Measurements from ENCODE around the genes TTC21A and SLC25A38.

DNA sequence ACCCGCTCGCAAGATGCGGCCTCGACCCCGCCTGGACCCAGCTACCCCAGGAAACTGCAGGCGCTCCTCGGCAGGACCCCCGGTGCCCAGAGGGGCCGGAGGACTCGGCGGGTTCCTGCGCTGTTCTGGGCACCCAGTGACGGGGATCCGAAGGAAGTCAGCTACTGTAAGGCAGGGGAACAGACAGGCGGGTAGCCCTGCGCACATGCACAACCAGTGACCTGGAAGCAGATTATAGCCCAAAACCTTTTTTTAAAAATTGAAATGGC is 478 bp downstream of the XYLB start:
- PRO-cap, 3 experiments = peak in 2 of 3 experiments; most common minus-strand start position 138 of the sequence (in 2)
- RAMPAGE, long total RNA, 4 experiments = no peak in any of the 4 experiments
- RRBS = under 1% methylated on average over 5 of the region's 16 CpGs

- PRO-cap, 3 experiments = no peak in any of the 3 experiments
- RAMPAGE, long total RNA, 4 experiments = no peak in any of the 4 experiments
- RRBS = no CpG with 5 or more reads among the region's 17 CpGs
Observed at GRCh38 chr3:38347398-38347878, 853 bp downstream of the XYLB start.

DNA sequence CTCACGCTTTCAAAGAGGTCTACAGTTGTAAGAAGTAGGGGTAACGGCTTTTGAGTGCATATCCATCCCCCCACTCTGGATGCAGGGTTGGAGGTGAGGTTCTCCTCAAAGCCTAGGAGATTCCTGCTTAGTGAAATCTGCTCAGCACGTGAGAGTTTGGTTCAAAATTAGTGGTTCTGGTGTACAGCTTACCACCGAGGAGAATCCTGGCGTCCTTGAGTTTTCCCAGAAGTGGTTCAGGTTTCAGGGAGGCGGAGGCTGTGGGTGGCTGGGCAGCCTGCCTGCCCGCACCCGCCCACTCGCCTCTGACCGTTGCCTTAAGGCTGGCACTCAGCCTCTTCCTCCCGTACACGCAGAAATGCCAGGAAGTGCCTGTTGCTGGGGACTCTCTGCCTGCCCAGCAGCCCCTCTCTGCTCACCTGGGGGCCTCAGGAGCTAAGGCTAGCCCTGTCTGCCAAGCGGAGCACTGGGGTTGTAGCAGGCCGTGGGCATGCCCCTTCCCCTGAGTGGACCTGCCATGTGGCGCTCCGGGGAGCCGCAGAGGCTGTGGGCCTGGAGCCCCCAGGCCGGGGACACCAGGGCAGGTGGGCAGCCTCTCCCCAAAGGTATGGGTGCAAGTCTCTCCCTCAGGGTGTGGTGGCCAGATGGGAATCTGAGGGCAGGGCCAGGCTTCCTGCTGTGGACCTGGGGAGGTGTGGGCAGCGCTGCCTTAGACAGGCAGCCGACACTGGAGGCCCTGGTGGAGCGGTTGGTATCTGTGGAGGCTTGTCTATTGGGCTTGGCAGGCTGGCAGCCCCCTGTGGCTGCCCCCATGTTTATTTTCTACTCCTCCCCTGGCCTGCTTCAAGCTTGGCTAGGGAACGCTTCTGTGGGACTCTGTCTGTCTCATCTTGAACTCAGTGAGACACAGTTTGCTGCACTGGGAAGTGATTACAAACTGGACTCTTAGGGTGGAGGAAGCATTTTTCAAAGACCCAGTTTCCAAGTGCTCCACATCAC is 5.7 kb downstream of the ACVR2B start:
- PRO-cap, 3 experiments = peak in 3 of 3 experiments; most common plus-strand start position 355 of the sequence (in 3); most common minus-strand start position 233 of the sequence (in 3)
- RAMPAGE, long total RNA, 4 experiments = start-site peak on the plus strand in 1 of 4 experiments, centred at position 365 of the sequence, 38 reads per replicate
- RRBS = 7% methylated on average over 3 of the region's 22 CpGs

DNA sequence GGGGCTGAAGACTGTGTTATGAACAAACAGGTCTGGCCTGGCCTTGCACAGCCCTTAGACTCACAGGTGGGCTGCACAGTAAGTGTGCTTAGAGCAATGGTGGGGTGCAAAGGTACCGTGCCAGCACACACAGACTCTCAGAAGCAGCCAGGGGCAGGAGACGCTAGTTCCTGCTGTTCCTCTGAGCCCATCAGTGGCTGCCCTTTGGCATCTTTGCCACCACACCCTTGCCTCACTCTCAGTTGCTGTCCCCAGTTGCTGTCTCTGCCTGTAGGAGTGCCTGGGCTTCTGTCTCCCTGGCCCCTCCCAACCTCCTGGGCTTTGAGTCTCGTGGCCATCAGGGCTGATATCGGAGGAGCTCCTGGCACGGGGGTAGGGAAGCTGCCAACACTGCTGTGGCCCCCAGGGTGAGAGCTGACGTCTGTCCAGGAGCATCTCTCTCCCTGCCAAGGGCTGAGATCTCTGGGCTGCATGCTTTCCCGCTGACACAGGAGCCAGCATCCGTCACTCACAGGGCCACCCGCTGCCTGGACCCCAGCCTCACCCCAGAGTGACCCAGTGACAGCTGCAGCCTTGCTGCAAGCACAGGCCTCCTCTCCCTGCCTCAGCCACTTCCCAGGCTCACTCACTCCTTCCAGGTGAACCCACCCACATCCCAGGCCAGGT is 47.4 kb downstream of the EXOG start:
- PRO-cap, 3 experiments = no peak in any of the 3 experiments
- RAMPAGE, long total RNA, 4 experiments = no peak in any of the 4 experiments
- RRBS = no CpG with 5 or more reads among the region's 9 CpGs

DNA sequence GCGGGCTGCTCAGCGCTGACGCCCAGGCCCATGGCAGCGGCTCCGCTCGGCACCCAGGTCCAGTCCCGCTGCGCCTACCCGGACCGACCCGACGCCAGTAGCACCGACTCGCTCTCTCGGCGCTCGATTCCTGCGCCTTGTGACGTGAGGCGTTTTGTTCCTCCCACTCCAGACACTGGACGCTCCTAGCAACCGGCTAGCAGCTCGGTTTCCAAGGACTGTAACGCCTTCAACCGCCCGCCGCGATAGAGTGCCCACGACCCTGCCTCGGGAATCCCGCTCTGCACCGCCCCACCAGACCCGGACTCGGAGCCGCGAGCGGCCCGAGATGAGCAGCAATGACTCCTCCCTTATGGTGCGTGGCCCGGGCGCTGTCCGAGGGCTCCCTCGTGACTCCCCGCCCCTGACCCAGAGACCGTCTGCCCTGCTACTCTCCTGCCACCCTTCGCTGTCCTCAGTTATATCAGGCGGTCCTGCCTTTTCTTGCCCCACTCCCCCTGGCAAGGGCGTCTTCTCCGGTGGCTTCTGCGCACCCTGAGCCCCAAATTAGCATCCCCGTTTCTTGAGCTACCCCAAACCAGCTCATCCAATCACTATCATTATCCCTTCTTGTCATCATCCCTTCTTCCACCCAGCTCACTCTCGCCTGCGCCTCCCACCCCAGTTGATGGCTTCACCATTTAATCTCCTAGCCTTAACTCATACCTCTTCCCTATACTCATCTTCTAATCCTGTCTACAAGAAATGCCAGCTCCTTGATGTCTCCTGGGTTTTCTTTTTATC is at the start of gene TTC21A:
TSS of gene TTC21A (plus strand) at position 171 of the 783 bp plus-strand sequence.
- PRO-cap, 3 experiments = peak in 3 of 3 experiments; most common plus-strand start position 411 of the sequence (in 2); most common minus-strand start position 91 of the sequence (in 2)
- RAMPAGE, long total RNA, 4 experiments = start-site peak on the minus strand in 4 of 4 experiments, centred at positions 74 to 99 of the sequence, 46 to 266 reads per replicate
- RRBS = under 1% methylated on average over 15 of the region's 53 CpGs

DNA sequence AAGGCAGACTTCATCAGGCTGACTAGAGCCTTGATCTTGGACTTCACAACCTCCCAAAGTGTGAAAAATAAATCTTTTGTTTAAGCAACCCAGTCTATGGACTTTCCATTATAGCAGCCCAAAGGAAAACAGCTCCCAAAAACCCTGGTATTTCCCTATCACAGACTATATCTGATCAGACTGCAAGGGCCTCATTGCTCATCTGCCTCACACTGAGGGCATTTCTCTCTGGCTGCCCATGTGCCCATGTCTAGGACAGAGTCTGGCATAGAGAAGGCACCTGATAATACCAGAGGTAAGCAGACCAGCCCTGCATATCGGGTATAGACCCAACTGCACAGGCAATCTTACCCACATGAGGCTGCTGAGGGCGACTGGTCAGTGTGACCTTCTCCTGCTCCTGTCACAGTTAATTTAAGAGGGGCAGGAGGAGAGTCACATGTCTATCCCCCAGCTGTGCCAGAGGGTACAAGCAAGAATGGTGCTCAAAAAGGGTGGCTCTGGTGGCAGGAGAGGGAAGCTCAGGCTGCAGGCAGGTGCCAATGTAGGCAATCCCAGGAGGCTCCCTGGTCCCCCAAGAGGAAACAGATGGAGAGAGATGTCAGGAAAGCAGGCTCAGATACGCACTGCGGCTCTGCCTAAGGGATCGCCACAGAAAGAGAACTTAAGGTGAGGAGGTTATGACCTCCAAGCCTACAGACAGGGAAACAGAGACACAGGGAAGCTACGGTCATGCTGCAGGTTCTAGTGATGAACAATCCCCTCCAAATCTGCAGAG is 3.1 kb downstream of the CSRNP1 start:
- PRO-cap, 3 experiments = peak in 3 of 3 experiments; most common plus-strand start position 356 of the sequence (in 2); most common minus-strand start position 57 of the sequence (in 1)
- RAMPAGE, long total RNA, 4 experiments = no peak in any of the 4 experiments
- RRBS = no CpG with 5 or more reads among the region's 6 CpGs

DNA sequence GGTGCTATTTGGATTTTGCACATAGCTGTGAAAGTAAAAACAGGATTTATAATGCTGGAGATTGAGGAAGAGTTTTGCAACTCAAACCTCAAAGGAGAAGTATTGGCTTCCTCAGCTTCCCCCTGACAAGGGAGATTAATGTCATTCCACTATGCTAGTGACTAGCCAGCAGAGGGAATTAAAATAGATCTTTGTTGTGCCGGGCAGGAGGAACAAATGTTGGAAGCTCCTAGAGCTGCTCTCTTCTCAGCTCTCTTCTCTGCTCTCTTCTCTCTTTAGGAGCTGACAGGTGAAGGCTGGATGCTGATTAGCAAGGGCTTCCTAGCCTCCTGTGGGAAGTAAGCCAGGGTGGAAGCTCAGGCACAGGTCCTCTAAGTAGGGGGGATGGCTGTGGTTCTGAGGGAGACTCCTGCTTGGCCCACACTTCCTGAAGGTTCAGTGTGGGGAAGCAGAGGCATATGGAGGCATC is 29.6 kb downstream of the CX3CR1 start:
- PRO-cap, 3 experiments = peak in 1 of 3 experiments; most common plus-strand start position 186 of the sequence (in 1)
- RAMPAGE, long total RNA, 4 experiments = no peak in any of the 4 experiments
- RRBS = no CpG with 5 or more reads among the region's 1 CpG

GRCh38 chr3:39382940-39384165 is at the start of gene SLC25A38:
Gene SLC25A38 (plus strand): TSS chr3:39383370.
- PRO-cap, 3 experiments = peak in 3 of 3 experiments; most common plus-strand start chr3:39383700 (in 3); most common minus-strand start chr3:39383260 (in 3)
- RAMPAGE, long total RNA, 4 experiments = start-site peak on the plus strand in 4 of 4 experiments, at chr3:39383354-39383694 at its widest, 25 to 421 reads per replicate; start-site peak on the minus strand in 1 of 4 experiments, at chr3:39383551-39383584 at its widest, 7 reads per replicate
- RRBS = 2% methylated on average over 7 of the region's 82 CpGs

GRCh38 chr3:40187756-40188255 is 121.7 kb upstream of the EIF1B start:
- PRO-cap, 3 experiments = no peak in any of the 3 experiments
- RAMPAGE, long total RNA, 4 experiments = no peak in any of the 4 experiments
- RRBS = no CpG with 5 or more reads among the region's 4 CpGs

- PRO-cap, 3 experiments = peak in 1 of 3 experiments; most common plus-strand start chr3:40523958 (in 1); most common minus-strand start chr3:40523838 (in 1)
- RAMPAGE, long total RNA, 4 experiments = no peak in any of the 4 experiments
- RRBS = no CpG with 5 or more reads among the region's 2 CpGs
Observed at GRCh38 chr3:40523767-40524020, 1.1 kb upstream of the ZNF621 start.

DNA sequence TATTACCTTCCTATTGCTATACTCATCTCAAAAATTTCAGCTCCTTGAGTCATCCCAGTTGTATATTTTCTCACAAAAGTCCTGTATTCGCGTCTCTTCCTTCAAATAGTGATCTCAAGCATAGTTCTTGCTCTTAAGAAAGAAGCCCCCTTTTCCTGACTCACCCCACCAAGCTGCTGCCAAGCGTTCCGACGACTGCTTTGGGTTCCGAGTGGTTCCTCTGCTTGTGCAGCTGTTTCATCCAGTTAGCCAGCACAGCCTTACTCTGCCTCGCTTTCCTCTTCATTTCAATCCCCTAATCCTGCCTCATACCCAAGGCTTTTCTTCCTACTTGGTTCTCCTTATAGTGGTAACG is 260.9 kb downstream of the ZNF621 start:
- PRO-cap, 3 experiments = no peak in any of the 3 experiments
- RAMPAGE, long total RNA, 4 experiments = no peak in any of the 4 experiments
- RRBS = no CpG with 5 or more reads among the region's 8 CpGs

GRCh38 chr3:40800415-40800840 is 275.7 kb downstream of the ZNF621 start:
- PRO-cap, 3 experiments = no peak in any of the 3 experiments
- RAMPAGE, long total RNA, 4 experiments = no peak in any of the 4 experiments
- RRBS = no CpG with 5 or more reads among the region's 4 CpGs

- PRO-cap, 3 experiments = no peak in any of the 3 experiments
- RAMPAGE, long total RNA, 4 experiments = no peak in any of the 4 experiments
- RRBS = no CpG with 5 or more reads among the region's 39 CpGs
Observed at GRCh38 chr3:40907705-40909029, 291.1 kb upstream of the CTNNB1 start.

DNA sequence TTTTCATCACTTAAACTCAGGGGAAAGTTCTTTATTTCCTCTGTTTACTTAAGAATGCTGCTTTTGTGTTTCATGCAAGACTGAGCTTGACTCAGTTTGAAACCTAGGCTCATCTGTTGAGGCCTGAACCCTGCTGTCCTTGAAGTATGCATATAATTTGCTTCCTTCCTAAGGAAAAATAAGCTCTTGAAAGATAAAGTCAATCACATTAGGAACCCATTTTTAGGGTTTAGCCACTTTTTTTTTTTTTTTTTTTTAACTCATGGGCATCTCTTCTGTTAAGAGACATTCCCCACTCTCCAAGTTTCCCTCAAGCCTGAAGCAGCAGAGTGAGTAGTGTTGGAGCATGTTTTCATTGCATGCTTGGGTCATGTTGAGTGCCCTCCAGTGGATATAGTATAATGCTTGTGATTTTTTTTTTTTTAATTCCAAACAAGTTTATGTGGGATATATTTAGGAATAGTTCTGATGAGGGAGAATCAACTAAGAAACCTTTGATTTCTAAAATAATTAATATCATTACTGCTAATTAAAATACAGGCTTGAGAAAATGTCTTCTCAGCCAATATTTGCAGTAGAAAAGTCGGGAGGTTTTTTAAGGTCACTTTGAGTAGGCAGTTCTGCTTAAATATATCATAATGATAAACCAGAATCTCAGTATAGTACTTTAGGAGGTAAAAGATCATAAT is 3.6 kb downstream of the CTNNB1 start:
- PRO-cap, 3 experiments = no peak in any of the 3 experiments
- RAMPAGE, long total RNA, 4 experiments = no peak in any of the 4 experiments
- RRBS = no CpG with 5 or more reads among the region's 1 CpG

GRCh38 chr3:41224696-41225419 is 25.6 kb downstream of the CTNNB1 start:
- PRO-cap, 3 experiments = no peak in any of the 3 experiments
- RAMPAGE, long total RNA, 4 experiments = no peak in any of the 4 experiments
- RRBS = no CpG with 5 or more reads among the region's 8 CpGs

DNA sequence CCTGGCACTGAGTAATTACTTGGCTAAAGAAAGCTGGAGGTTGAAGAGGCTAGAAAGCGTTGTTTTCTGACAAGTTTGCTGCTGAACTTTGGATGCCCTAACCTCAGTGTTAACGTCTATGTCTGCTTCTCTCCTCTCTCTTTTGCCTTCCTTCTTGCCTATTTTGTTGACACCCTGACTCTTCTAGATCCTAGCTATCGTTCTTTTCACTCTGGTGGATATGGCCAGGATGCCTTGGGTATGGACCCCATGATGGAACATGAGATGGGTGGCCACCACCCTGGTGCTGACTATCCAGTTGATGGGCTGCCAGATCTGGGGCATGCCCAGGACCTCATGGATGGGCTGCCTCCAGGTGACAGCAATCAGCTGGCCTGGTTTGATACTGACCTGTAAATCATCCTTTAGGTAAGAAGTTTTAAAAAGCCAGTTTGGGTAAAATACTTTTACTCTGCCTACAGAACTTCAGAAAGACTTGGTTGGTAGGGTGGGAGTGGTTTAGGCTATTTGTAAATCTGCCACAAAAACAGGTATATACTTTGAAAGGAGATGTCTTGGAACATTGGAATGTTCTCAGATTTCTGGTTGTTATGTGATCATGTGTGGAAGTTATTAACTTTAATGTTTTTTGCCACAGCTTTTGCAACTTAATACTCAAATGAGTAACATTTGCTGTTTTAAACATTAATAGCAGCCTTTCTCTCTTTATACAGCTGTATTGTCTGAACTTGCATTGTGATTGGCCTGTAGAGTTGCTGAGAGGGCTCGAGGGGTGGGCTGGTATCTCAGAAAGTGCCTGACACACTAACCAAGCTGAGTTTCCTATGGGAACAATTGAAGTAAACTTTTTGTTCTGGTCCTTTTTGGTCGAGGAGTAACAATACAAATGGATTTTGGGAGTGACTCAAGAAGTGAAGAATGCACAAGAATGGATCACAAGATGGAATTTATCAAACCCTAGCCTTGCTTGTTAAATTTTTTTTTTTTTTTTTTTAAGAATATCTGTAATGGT is 39.9 kb downstream of the CTNNB1 start:
- PRO-cap, 3 experiments = no peak in any of the 3 experiments
- RAMPAGE, long total RNA, 4 experiments = start-site peak on the plus strand in 1 of 4 experiments, centred at position 403 of the sequence, 37 reads per replicate
- RRBS = no CpG with 5 or more reads among the region's 5 CpGs

- PRO-cap, 3 experiments = peak in 3 of 3 experiments; most common plus-strand start chr3:42013057 (in 2); most common minus-strand start chr3:42012954 (in 1)
- RAMPAGE, long total RNA, 4 experiments = no peak in any of the 4 experiments
- RRBS = 0% methylated on average over 5 of the region's 13 CpGs
Observed at GRCh38 chr3:42012399-42013307, 50.8 kb upstream of the ULK4 start.

DNA sequence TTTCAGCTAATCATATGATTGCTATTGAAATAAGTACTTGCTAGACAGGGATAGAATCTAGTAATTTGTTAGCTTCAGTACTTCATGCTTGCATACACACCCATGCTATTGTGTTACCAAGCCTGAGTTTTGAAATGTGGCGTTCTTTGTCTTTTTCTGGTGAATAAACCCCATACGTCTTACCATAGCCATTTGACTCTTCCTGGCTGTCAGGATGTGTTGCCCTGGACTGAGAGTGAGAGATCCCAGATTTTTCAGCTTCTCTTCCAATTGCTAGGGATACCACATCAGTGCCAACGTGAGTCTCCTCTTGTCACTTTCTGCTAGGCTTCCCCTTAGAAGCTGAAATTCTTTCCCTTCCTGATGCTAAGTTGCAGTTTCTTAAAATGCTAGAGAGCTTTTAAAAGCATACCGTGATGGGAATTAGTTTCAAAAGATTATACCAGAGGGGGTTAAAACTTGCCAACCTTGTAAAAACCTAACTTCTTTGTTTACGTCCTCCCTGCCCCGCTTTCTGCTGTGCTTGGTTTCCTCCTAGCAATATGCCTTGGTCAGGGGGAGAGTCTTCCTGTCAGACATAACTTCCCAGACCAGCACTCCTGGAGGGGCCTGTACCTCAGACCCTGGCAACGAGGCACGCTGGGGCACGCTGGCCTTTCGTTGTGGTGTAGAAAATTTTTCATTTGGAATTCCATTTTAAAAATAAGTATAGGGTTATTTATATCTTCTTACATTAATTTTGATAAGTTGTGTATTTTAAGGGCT is 62.9 kb upstream of the ULK4 start:
- PRO-cap, 3 experiments = no peak in any of the 3 experiments
- RAMPAGE, long total RNA, 4 experiments = no peak in any of the 4 experiments
- RRBS = no CpG with 5 or more reads among the region's 10 CpGs

GRCh38 chr3:42098652-42099196 is 7.6 kb downstream of the TRAK1 start:
- PRO-cap, 3 experiments = no peak in any of the 3 experiments
- RAMPAGE, long total RNA, 4 experiments = no peak in any of the 4 experiments
- RRBS = no CpG with 5 or more reads among the region's 9 CpGs

DNA sequence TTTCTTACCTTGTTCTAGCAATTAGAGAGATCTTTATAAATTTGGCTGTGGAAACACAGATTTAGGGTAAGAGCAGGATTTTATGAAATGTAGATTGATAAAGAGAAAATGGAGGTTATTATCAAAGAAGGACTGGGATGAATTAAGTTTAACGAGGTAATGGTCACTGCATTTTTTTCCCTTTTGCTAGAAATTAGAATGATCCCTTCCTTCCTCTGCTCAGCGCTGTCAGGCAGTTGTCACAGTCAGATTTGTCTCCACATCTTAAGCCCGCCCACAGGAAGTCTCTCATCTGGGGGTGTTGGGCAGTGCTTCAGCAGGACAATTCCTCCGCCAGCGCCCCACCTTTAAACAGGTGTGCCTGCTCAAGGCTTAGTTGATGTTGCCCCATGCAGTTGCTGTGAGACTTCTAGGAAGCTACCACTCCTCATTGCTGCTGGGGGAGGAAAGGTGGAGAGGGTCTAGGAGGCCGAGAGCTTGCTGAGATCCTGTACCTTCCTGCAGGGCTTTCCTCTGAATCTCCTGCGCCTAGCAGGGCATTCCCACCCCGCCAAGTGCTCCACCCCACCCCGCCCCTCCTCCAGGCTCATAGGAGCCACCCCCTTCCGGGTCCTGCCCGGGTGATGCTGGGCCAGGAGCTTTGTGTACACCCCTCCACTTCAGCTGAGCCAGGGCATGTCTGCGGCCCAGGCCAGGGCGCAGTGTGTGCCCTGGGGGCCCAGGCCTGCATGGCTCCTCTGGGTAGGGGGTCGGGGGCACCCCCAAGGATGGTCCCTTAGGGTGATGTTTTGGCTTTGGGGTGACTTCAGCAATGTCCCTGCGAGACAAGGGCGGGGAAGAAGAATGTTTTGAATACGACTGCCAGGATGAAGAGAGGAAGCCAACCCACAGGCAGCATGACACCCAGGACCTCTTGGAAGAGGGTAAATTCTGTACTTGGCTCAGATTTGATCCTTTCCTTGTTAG is 68.7 kb downstream of the TRAK1 start:
- PRO-cap, 3 experiments = peak in 1 of 3 experiments; most common plus-strand start position 480 of the sequence (in 1)
- RAMPAGE, long total RNA, 4 experiments = start-site peak on the plus strand in 2 of 4 experiments, centred at positions 651 to 653 of the sequence, 15 to 37 reads per replicate
- RRBS = no CpG with 5 or more reads among the region's 17 CpGs